Karpas-422 (cell line): Measurements from ENCODE around the gene DGKD.

DNA sequence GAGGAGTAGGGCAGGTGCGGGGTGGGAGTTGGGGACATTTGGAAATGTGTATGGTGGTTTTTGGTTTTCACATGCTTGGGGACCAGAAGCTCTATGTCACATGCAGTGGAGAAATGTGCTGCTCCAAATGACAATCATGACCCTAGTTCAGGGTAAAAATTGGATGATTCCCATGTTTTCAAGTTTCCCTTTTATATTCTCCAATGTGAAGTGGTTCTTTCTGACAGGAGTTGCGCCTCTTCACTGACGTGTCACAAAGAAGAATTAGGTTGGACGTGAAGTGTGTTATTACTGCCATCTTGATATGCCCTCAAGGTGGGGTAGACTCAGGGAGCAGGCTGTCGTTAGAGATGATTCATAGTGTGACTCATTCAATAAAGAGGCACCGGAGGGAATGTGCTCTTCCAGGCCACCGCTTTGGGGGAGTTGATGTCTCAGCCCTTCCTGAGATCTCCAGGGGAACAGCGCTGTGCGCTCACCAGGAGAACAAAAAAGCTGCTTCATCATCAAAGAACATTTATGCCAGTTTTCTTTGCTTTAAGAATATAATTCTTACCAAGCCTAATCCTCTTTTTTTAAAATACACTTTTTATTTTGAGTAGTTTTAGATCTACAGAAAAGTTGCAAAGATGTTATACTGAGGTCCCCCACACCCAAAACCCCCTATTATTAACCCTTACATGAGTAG is 3.6 kb upstream of the DGKD start:
- PRO-cap: no peak
- RAMPAGE, long total RNA: no peak

DNA sequence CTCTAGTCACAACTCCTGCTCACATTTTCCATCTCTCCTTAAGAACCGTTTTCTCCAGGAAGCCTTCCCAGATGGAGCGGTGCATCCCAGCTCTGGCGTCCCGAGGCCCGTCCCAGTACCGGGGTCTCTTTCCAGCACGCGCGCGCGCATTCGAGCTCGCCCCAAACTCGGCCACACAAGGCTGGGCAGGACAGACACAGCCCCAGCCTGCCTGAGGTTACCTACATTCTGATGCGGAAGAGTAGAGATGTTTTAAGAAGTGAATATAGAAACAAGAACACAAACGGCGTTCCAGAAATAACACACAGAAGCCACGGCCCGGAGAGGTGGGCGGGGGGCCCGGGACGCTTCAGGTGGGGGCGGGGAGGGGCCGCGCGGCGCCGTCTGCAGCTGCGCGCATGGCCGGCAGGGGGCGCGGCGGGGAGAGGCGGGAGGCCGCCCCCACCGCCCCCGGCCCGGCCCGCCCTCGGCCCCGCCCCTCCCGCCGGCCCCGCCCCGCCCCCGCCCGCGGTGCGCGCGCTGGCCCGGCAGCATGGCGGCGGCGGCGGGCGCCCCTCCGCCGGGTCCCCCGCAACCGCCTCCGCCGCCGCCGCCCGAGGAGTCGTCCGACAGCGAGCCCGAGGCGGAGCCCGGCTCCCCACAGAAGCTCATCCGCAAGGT is at the start of gene DGKD:
Gene DGKD, plus strand, starts transcription at position 508 of the 660 bp plus-strand sequence.
- PRO-cap: no peak
- RAMPAGE, long total RNA: no peak

DNA sequence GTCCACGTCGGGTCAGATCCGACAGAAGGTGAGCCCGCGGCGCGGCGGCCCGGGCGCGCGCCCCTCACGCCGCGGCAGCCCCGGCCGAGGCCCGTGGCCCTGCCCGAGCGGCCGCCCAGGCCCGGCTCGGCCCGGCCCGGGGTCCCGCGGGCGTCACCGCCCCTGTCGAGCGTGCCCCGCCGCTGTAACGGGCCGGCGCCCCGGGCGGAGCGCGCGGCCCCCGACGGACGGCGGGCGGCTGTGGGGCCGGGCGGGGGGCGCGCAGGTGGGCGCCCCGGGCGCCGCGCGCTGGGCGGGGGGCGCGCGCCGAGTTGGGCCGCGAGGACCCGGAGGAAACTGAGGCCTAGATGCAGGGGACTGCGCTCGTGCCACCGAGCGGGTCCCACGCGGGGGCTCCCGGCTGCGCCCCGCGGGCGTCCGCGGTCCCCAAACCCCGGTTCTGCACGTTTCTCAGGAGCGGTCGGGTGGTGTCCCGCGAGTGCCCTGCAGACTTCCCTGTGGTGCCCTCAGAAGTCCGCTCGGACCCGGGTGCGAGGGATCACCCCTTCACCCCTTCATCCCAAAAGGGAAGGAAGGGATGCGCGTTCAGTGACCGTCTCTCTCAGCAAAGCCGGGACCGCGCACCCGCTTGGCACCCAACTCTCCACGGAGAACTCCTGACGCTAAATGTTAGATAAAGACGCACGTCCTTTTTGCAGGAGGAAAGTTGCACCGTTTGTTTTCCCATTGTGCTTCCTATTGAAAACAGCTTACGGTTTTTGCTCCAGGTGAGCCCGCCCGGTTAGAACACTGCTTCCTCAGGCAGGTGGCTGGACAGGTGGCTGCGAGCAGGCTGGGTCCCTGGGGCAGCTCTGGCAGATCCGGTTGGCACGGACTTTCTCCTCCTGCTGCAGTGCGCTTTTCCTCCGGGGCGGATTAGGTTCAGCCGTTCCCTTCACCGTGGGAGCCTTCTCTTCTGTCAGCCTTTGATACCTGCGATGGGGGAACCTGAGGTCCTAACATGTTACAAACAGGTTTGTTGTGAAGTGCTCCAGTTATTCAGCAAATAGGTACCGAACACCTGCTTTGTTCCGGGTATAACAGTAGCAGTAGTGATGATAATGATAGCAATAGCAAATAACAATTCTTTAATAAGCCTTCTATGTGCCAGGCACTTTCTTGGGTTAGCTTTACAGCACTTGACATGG is 746 bp downstream of the DGKD start:
- PRO-cap: no peak
- RAMPAGE, long total RNA: no peak

DNA sequence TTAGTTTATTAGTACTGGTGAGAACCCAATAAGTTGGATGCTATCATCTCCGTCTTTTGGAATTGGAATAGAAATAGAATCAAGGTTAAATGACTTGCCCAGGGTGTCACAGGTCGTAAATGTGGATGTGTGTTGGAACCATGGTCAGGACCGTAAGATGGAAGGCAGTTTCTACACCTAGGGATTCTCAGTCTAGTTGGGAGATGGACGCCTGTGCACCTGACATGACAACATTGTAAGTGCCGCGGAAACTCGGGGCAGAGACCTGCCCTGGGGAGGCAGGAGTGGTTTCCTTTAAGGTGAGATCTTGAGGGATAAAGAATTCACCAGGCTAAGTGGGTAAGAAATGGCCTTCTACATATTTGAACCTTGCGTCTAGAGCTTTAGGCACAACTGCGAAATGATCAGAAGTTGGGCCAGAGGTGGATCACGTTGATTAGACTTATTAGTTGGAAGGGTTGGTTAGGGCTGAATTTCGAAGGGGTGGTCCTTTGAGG is 1.6 kb downstream of the DGKD start:
- PRO-cap: no peak
- RAMPAGE, long total RNA: no peak

- PRO-cap: no peak
- RAMPAGE, long total RNA: no peak
These were observed 18.6 kb downstream of the DGKD start for GRCh38 chr2:233372883-233373389.

- PRO-cap: no peak
- RAMPAGE, long total RNA: no peak
These were observed 86.2 kb downstream of the USP40 start for GRCh38 chr2:233480308-233480787.

GRCh38 chr2:233772232-233773172 is 5.6 kb upstream of the MROH2A start:
- PRO-cap: no peak
- RAMPAGE, long total RNA: no peak

DNA sequence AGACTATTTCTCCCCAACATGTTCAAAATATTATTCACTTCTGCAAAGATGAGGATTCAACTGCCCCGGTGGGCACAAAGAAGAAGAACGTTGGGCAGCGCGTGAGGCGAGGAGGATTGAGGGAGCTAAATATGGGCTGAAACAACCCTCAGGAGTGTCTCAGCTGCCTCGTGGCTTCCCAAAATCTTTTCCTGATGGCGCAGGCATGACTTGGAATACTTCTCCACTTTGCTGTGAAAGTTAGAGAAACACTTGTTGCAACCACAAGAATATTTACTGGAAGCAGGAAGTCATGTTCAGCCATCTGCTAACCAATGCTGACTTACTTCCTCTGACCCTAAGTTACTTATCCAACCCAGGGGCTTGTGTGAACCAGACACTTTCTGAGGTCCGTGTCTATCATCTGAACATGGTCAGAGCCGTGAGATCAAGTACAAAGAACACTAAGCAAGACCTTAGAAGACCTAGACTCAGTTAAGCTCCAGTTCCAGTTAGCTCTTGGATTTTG is 148.8 kb downstream of the ARL4C start:
- PRO-cap: no peak
- RAMPAGE, long total RNA: no peak

DNA sequence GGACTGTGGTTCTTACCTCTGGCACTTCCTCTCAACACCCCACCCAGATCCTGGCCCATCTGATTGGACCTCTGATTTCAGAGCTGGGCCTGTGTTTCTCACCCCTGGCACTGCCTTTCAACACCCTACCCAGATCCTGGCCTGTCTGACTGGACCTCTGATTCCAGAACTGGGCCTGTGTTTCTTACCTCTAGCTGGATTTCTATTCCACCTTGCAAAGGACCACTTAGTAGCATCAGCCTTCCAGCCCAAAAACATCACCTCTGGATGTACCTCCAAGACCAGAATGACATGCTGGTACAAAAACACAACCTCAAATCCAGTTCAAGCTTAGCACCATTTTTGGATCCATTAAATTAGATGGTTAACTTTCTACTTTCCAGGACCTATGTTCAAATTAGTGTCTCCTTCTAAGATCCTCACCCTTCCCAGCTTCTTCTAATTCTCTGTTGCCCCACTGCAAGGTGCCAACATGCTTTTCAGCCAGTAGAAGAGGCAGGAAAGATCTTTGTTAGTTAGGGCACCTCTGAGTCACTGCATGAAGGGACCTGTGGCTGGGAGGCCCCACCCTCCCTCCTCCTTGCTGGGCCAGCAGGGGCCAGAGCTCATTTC is 128.4 kb downstream of the ARL4C start:
- PRO-cap: no peak
- RAMPAGE, long total RNA: no peak

DNA sequence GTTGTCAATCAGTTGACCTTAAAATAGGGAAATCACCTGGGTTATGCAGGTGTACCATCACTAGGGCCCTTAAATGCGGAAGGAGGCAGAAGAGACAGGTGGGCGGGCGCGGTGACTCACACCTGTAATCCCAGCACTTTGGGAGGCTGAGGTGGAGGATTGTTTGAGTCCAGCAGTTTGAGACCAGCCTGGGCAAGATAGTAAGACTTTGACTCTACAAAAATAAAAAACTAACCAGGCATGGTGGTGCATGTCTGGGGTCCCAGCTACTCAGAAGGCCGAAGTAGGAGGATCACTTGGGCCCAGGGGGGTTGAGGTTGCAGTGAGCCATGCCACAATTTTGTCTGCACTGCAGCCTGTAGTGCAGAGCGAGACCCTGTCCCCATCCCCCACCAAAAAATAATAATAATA is 73.6 kb downstream of the ARL4C start:
- PRO-cap: no peak
- RAMPAGE, long total RNA: no peak

GRCh38 chr2:234446226-234446781 is 50.6 kb downstream of the ARL4C start:
- PRO-cap: no peak
- RAMPAGE, long total RNA: no peak

GRCh38 chr2:234446811-234447289 is 50.0 kb downstream of the ARL4C start:
- PRO-cap: no peak
- RAMPAGE, long total RNA: no peak

DNA sequence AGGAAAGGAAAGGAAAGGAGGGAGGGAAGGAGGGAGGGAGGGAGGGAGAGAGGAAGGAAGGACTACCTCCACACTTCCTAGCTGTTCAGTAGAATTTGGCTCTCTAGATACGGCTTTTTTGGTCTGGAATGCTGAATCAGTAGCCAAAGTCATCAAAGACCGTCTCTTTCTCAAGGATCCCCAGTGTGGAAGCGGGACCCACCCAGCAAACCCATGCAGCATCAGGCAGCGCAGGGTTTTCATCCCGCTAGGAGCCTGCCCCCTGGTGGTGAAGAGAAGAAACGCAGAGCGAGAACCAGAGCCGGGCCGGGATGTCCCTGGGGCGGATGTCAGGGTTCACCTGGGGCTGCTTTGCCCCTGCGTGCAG is 48.0 kb upstream of the ARL4C start:
- PRO-cap: no peak
- RAMPAGE, long total RNA: no peak

DNA sequence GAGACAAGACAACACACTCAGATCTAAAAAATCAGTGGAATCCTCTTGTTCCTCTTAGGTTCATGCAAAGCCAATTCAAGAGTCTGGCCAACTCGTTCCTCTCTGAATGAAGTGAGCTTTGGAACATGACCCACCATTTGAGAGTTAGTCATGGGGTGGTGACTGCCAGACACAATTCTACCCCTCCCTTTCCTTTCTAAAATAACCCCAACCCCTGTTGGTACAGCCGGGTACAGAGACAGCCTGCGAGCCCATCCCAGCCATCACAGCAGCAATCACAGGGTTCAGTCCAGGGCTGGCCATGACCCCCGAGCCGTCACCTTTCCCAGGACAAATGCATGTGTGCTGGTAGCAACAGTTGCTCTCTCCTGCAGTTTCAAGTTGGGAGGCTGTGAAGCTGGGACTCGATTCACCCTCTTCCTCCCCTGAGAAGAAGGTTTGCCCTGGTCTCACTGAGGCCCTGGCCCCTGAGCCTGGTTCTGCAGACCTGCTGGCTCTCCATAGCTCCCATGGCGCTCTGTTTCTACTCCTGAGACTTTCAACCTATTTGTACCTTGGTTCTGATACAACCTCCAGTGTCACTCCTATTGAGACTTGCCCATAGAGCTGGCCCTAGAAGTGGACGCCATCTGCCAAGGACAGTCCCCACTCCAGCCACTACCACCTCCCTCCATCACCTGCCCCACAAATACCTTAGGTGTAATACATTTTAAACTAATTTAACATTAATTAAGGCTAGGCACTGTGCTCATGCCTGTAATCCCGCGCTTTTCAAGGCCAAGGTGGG is 182.9 kb upstream of the SH3BP4 start:
- PRO-cap: no peak
- RAMPAGE, long total RNA: no peak

GRCh38 chr2:234772786-234773161 is 179.0 kb upstream of the SH3BP4 start:
- PRO-cap: no peak
- RAMPAGE, long total RNA: no peak

GRCh38 chr2:234874710-234875225 is 77.0 kb upstream of the SH3BP4 start:
- PRO-cap: no peak
- RAMPAGE, long total RNA: no peak

GRCh38 chr2:234953273-234954225 is 1.7 kb downstream of the SH3BP4 start:
- PRO-cap: no peak
- RAMPAGE, long total RNA: no peak

GRCh38 chr2:234956341-234956576 is 4.4 kb downstream of the SH3BP4 start:
- PRO-cap: no peak
- RAMPAGE, long total RNA: no peak

GRCh38 chr2:234981075-234982270 is 29.7 kb downstream of the SH3BP4 start:
- PRO-cap: no peak
- RAMPAGE, long total RNA: no peak

DNA sequence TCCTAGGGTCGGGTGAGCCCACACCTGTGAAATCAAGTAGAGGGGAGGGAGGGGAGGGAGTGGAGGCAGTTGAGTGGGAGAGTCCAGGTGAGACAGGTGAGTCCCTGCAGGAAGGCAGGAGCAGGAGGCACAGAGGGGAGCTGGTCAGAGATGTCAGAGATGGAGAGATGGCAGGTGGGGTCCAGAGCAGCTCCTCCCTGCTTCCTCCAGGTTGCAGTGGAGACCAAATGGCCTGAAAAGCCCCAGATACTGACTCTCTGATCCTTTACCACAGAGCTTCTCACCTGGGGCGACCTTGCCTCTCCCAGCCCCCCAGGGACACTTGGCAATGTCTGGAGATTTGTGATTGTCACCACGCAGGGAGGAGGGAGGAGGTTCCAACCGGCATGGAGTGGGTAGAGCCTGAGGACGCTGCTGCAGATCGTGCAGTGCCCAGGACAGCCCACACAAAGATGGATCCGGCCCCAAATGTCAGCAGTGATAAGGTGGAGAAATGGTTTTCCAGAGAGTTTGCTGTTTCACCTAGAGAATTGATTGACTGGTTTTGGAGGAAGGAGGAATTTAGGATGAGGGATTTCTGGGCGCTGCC is 55.4 kb downstream of the SH3BP4 start:
- PRO-cap: no peak
- RAMPAGE, long total RNA: no peak